ENCODE data around the genes MATCAP2, AOAH and EPDR1.

DNA sequence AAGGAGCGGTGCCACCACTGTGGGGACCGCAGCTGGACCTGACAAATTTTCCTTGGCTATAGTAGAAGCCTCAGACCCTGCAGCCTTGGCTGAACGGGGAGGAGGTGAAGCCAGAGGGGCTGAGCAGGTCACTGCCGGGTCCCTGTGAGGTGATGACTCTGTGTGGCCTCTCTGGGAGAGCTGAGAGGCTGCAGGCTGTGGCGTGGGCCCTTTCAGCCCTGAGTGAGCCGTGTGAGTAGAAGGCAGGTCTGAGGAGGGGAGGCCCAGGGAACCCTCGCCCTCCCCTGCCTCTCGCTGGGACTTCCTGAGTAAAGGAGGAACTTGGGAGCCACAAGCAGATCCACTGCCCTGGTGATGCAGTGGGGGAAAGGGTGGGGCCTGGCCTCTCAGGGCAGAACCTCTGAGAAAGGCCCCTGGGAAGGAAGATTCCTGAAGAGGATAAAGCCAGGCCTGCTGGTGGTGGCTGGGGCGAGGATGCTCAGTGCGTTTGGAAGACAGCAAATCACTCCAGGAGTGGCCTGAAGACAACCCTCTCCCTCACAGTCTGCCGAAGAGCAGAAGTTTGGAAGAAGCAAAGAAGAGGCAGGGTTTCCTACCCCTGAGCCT lies 22.8 kb downstream of the EEPD1 start:
- PRO-cap = bidirectional peak, plus-strand start at position 447 of the sequence, minus-strand start at position 306 of the sequence
- RAMPAGE, long total RNA, 2 experiments = no peak in any of the 2 experiments

- PRO-cap = no peak
- RAMPAGE, long total RNA, 2 experiments = no peak in any of the 2 experiments
These were observed 39.1 kb downstream of the EEPD1 start for GRCh38 chr7:36192036-36192661.

- PRO-cap = no peak
- RAMPAGE, long total RNA, 2 experiments = no peak in any of the 2 experiments
These were observed 86.1 kb downstream of the MATCAP2 start for GRCh38 chr7:36280397-36281815.

GRCh38 chr7:36366456-36367506 lies at the start of gene MATCAP2:
TSS of gene MATCAP2 (minus strand) at chr7:36367240.
- PRO-cap = bidirectional peak, plus-strand start at chr7:36367362, minus-strand start at chr7:36367150
- RAMPAGE, long total RNA, 2 experiments = start-site peak on the minus strand in 2 of 2 experiments, at chr7:36367190-36367246 at its widest, 11 to 24 reads per replicate

GRCh38 chr7:36391455-36392292 lies 2.0 kb downstream of the ANLN start:
- PRO-cap = no peak
- RAMPAGE, long total RNA, 2 experiments = no peak in any of the 2 experiments

- PRO-cap = no peak
- RAMPAGE, long total RNA, 2 experiments = start-site peak on the minus strand in 1 of 2 experiments, at chr7:36724414-36724505 at its widest, 13 reads per replicate
These were observed at the start of gene AOAH for GRCh38 chr7:36724051-36724930. TSS of gene AOAH (minus strand) at chr7:36724494.

- PRO-cap = no peak
- RAMPAGE, long total RNA, 2 experiments = no peak in any of the 2 experiments
These were observed 12.5 kb upstream of the AOAH start for GRCh38 chr7:36736629-36737282.

DNA sequence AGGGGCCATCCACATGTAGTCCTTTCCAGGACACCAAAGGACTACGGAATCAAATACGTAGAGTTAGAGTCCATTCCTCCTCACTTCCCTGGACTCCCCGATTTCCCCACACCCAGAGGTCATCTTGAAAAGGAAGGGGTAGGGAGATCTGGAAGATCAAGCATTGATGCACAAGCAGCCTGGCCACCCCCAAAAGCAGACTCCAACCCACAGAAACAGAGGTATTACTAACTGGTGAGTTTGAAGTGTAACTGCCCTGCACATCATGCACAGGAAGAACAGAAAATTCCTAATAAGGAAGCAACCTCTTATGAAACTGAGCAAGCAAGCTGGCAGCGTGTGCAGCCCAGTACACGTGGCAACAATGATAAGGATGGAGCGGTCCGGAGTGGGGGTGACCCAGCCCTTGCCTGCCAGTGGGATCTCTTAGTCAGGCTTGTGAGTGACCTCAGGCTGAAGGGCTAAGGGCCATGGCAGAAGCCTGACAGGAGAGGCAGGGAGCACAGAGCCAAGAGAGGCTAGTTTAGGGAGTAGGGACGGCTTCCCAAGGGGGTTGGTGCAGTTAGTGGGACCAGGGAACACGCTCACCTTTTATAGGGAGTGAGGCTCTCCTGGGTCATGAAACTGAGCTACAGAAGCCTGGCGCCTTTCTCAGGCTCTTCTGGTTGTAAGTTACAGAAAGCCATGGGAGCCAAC lies 22.0 kb upstream of the AOAH start:
- PRO-cap = no peak
- RAMPAGE, long total RNA, 2 experiments = no peak in any of the 2 experiments

GRCh38 chr7:36971402-36971967 lies 247.2 kb upstream of the AOAH start:
- PRO-cap = no peak
- RAMPAGE, long total RNA, 2 experiments = no peak in any of the 2 experiments

GRCh38 chr7:37038184-37038642 lies 313.9 kb upstream of the AOAH start:
- PRO-cap = no peak
- RAMPAGE, long total RNA, 2 experiments = no peak in any of the 2 experiments

DNA sequence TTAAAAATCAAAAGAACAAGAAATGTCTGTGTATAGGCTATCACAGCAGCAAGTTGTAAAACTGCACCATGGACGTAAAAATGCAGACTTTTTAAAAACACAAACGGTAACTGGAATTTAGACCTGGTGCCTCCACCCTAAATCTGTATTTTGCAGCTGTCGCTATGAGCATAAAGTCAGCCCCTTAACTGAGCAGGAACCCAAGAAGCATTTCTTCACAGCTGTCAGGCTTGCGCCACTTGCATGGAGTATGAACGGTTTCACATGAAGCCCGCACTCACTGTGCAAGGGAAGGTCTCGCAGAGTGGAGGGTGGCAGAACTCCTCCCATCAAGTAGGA lies 58.6 kb downstream of the ELMO1 start:
- PRO-cap = no peak
- RAMPAGE, long total RNA, 2 experiments = no peak in any of the 2 experiments

DNA sequence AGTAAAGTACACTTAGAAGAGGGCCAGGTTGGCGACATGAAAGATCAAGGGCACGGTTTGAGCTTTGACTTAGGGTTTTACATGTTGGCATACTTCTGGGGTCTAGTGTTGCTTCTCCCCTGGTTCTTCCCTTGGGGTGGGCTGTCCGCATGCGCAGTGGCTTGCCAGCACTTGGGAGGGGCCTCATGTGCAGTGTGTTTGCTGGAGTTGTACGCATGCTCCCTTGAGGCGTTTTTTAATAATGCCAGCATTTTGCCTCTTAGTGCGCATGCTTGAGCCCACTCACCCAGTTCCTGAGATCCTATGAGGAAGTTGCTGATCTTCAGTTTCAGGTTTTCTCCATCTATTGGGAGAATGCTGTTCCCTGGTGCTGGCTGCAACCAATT lies 113.5 kb upstream of the GPR141 start:
- PRO-cap = no peak
- RAMPAGE, long total RNA, 2 experiments = no peak in any of the 2 experiments

DNA sequence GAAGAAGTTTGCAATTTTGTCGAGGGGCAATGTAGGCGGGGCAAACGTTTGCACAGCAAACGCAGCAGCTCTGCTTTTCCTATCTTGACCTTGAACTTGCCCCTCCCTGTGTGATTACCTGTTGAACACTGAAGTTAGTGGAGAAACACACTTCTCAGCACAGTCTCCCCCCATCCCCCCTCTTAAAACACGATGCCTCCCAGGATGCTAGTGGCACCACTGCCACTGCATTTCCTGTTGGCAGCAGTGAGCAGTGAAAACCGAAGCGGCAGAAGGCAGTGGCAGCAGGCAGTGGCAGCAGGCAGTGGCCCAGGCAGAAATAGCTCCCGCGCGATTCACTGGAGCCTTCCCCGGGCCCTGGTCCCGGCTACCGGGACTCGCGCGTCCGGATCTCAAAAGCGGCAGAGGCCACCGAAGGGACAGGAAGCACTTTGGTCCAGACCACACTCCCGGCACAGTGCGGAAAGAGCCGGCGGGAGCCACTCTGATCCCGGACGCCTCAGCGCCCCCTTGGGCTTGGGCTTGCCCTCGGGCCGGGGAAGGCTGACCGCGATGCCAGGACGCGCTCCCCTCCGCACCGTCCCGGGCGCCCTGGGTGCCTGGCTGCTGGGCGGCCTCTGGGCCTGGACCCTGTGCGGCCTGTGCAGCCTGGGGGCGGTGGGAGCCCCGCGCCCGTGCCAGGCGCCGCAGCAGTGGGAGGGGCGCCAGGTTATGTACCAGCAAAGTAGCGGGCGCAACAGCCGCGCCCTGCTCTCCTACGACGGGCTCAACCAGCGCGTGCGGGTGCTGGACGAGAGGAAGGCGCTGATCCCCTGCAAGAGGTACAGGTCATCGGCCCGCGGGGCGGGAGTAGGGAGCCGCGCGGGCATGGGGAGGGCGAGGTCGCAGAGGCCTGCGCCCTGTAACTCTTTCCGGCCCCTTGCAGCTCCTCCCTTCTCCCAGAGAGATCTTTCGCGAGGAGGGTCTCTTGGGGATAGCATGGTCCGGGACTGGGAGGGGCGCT lies at the start of gene EPDR1:
Gene EPDR1 (plus strand): TSS at position 253 of the 1,003 bp plus-strand sequence.
- PRO-cap = unidirectional peak, plus-strand start at position 278 of the sequence; bidirectional peak, plus-strand start at position 395 of the sequence, minus-strand start at position 381 of the sequence
- RAMPAGE, long total RNA, 2 experiments = start-site peak on the plus strand in 1 of 2 experiments, centred at positions 269 to 752 of the sequence, 7 to 20 reads per replicate

GRCh38 chr7:37950093-37950687 lies 29.8 kb downstream of the EPDR1 start:
- PRO-cap = no peak
- RAMPAGE, long total RNA, 2 experiments = start-site peak on the plus strand in 1 of 2 experiments, at chr7:37950214-37950239 at its widest, 6 reads per replicate

GRCh38 chr7:38220498-38220796 lies 42.4 kb downstream of the STARD3NL start:
- PRO-cap = no peak
- RAMPAGE, long total RNA, 2 experiments = no peak in any of the 2 experiments

GRCh38 chr7:38245480-38245906 lies 67.4 kb downstream of the STARD3NL start:
- PRO-cap = no peak
- RAMPAGE, long total RNA, 2 experiments = no peak in any of the 2 experiments

DNA sequence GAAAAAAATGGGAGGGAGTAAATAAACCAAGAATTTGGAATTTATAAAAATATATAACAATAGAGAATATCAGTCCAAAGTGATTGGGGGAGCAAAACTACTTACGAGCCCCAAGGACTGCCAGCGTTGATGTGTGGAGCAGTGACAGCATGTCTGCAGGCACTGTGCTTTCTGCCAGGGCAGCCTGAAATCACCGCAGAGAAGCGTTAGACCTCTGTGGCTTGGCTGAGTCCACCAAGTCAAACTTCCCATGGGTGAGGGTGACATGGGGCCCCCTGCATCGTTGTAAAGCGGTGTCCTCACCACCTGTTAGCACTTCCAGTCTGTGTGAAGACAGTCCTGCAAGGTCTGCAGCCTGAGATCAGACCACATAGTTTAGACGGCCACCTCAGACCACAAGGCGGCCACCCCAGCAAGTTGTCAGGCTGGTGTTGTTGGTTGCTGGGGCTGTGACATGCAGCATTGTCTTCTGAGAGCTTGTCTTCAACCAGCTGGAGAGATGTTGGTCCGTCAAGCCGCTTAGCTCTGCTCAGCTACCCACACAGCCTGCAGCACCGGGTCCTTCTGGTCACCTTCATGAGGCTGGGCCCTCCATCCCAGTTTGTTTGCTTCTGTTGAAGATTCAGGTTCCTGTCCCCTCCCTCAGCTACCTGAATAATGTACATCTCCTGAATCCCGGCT lies 139.4 kb downstream of the STARD3NL start:
- PRO-cap = no peak
- RAMPAGE, long total RNA, 2 experiments = no peak in any of the 2 experiments

- PRO-cap = no peak
- RAMPAGE, long total RNA, 2 experiments = no peak in any of the 2 experiments
These were observed 162.4 kb downstream of the STARD3NL start for GRCh38 chr7:38340385-38340812.

DNA sequence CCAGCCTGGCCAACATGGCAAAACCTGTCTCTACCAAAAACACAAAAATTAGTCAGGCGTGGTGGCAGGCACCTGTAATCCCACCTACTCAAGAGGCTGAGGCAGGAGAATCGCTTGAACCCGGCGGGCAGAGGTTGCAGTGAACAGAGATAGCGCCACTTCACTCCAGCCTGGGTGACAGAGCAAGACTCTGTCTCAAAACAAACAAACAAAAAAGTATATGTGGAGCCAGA lies 109.9 kb downstream of the AMPH start:
- PRO-cap = no peak
- RAMPAGE, long total RNA, 2 experiments = no peak in any of the 2 experiments

- PRO-cap = no peak
- RAMPAGE, long total RNA, 2 experiments = no peak in any of the 2 experiments
These were observed 39.0 kb downstream of the POU6F2 start for GRCh38 chr7:39016606-39017128.

Data from right atrium auricular region (tissue), 2 donors.